ENCODE measurements around a stretch of chr13.

DNA sequence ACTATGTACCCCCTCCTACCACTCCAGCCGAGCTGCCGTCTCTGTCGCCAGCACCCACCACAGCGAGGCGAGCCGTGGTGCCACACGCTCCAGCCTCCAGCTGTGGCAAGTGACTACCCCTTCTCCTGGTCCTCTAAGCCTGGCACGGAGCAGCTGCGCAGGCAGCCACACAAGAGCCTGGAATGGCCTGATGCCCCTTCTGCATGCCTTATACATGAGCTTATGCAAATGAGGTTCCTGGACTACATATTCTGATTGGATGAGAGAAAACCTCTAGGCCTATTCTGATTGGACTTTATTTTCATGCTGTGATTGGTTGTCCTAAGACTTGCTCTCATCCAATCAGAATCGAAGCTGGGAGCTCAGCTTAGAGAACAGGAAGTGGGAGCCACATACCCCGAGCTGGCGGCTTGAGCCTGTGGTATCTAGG is 276.5 kb downstream of the TUBA3C start:
- PRO-cap = no peak

GRCh38 chr13:19181921-19182123 is 198 bp upstream of the TUBA3C start:
- PRO-cap = no peak

DNA sequence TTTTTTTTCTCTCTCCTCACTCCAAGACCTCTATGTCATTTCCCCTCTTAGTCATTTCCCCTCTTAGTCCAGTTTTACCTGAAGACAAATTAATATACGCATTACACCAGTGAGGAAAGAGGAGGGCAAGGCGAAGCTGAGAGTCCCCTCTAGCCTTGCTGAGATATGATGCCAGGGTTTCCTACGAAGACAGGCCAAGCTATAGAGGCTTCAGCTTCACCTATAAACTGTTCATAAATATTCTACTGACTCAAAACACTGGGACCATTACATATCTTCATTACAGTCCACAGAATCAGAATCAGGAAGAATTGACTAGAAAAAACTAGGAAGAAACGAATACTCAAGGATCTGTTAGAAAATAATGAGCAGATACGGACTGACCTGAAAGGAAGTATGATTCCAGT is 43.9 kb downstream of the MPHOSPH8 start:
- PRO-cap = no peak

DNA sequence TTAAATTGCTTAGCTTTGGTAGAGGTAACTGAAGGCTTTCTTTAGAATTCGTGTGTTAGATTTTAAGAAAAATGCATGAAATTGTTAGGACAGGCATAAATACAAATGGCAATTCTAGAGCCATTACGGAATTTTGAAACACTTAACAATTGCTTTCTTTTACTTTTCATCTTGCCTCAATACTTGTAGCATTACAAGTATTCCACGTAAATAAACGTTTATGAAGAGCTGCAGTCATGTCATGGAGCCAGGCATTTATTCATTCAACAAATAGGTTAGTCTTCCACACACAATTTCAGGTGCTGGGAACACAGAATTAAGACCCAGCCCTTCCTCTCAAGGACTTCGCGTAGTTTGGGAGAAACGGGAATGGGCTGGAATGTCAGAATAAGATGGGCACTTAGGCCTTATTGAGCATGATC is 69.9 kb downstream of the GJA3 start:
- PRO-cap = no peak

- PRO-cap = no peak
Measured at GRCh38 chr13:20188564-20189733, 3.8 kb downstream of the GJB2 start.

- PRO-cap = no peak
Measured at GRCh38 chr13:20441917-20442281, 83.8 kb downstream of the CRYL1 start.

- PRO-cap = no peak
Measured at GRCh38 chr13:20546576-20546966, 20.4 kb upstream of the IFT88 start.

GRCh38 chr13:20714491-20715123 is 11.1 kb downstream of the IL17D start:
- PRO-cap = no peak

GRCh38 chr13:20943231-20944011 is 40.9 kb upstream of the XPO4 start:
- PRO-cap = no peak

- PRO-cap = no peak
Measured at GRCh38 chr13:21043756-21044434, 17.5 kb downstream of the LATS2 start.

GRCh38 chr13:21060582-21060976 is 807 bp downstream of the LATS2 start:
- PRO-cap = unidirectional peak, plus-strand start at chr13:21060875

- PRO-cap = no peak
Measured at GRCh38 chr13:21074470-21074927, 13.1 kb upstream of the LATS2 start.

GRCh38 chr13:21330474-21330846 is 128.6 kb downstream of the ZDHHC20 start:
- PRO-cap = no peak

DNA sequence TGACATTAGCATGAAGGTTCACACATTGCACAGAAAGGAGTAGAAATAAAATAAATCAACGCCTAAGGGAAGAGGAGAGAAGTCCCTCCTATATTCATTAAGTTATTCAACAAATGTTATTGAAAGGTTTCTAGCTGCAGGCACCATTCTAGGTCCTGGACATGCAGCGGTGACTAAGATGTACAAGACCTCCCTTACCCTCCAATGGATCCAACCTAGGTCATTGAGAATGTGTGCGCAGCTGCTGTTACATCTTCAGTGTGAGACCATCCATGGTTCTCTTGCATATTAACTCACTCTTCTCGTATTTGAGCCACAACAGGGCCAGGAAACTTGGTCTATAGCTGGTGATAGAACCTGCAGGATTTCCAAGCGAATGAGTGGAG is 131.0 kb downstream of the FGF9 start:
- PRO-cap = no peak

DNA sequence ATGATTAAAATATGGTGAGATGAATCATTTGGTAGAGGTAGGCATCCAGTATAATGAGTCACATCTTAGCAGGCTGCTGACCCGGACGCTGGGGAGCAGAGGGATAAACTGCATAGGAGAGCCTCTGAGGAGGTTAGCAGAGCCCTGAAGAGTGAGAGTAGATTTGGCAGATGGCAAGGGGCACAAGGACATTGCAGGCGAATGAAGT is 293.8 kb downstream of the FGF9 start:
- PRO-cap = no peak

DNA sequence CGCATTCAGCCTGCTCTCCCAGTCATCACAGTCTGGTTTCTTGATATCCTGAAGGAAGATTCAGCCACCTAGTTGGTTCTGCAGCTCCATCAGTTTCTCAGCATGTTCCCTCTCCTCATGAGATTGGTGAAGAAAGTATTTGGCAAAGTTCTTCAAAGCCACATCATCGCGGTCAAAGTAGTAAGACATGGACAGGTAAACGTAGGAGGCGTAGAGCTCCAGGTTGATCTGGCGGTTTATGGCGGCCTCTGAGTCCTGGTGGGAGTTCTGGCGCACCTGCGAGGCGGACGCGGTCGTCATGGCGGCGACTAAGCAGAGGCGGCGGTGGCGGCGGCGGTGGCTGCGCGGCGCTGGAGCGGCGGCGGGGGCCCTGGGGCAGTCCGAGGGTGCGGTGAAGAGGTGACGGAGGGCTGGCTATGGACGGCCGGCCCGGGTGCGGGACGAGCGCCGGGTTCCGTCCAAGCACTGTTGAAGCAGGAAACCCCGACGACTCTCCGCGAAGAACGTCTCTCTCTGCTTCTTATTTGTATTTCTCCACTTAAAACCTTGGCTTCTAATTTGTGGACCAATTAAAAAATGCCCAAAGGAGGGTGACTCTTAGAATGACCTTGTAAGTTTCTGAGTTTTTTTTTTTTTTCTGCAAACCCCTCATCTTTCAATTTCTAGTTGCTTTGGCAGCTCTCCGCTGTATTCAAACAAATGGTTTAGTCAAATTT is 484.3 kb upstream of the SGCG start:
- PRO-cap = no peak

DNA sequence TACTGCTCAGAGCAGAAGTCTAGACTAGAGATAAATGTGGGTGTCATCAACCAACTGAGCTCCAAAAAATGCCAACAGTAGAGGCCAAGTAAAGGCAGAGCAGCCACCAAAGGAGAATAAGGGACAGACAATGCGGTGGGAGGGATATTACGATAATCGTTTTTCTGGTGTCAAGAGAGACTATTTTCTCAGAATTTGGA is 109.4 kb downstream of the SGCG start:
- PRO-cap = no peak

DNA sequence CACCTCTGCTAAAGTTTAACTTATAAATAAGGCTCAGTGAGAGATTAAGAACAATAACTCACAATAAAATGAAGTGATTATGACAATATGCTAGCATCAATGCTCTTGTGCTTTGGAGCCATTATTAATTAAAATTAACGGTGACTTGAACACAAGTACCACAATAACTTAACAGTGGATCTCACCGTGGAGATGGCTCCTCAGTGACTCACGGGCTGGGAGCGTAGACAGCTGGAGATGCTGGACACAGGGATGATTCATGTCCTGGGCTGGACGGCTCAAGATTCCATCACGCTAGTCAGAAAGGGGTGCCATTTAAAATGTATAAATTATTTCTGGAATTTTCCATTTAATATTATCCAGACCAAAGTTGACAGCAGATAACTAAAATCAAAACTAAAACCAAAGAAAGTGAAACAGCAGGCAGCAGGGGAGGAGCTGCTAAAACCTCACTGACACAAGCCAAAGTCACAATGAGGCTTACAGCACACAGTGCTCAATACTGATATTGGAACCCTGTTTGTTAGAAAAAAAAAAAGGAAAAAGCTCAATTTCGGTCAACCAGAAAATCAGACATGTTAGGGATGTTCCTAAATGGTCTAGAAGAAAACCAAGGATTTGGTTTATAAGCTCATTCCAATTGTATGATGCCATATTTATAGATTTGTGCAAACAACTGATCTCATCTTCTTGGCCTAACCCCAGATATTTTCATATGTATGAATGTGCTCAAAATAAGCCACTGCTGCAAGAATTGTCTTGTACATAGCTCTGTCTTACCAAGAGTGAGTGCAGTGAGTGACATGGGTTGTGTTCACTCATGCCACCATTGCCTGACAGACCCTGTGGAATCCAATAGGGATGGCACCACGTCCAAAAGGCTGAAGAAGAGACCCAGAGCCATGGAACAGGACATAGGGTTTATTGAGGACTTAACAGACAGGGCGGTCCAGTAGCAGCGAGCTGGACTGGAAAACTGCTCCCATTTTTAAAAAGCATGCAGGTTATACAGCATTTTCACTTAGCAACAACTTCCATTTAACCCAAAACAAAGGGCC is 111.8 kb downstream of the SACS start:
- PRO-cap = no peak

DNA sequence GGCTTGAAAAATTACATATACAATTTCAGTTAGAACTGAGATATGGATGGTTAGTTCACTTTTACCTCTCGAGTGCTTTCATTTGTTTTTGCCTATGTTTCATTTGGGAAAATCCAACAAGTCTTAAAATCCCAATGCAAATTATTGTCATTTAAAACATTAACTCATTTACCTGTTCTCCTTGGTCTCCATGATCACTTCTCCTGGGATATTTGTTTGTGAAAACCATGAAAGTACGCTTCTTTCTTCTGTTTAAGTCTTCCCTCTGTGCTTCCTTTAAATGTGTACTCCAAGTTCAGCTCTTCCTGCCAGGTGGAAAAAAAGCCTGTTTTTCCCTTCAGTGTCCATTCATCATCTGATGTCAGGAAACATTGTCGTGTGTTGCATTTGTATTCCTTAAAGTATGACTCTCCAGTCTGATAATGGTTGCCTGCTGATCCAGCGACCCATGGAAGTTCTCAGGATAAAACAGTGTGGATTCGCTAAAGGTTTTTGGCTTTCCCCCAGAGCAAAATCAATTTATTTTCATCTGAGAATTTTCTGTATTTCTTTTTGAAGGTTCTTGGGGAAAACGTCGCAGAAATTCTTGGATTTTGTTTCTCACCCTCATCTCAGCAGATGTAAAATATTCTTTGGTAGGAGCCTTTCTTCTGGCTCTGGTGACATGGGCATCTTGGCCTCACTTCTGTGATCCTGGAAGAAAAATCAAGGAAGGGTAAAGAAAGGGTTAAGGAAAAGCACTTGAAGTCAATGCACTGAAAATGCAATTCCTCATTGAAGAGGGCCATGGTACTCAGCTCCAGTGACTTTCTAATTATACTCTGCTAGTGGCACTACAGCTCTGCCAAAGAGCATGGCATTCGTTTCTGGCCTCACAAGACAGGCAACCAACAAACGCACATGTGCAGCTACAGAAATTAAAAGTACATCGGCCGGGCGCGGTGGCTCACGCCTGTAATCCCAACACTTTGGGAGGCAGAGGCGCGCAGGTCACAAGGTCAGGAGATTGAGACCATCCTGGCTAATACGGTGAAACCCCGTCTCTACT is 22.1 kb downstream of the SACS start:
- PRO-cap = no peak

DNA sequence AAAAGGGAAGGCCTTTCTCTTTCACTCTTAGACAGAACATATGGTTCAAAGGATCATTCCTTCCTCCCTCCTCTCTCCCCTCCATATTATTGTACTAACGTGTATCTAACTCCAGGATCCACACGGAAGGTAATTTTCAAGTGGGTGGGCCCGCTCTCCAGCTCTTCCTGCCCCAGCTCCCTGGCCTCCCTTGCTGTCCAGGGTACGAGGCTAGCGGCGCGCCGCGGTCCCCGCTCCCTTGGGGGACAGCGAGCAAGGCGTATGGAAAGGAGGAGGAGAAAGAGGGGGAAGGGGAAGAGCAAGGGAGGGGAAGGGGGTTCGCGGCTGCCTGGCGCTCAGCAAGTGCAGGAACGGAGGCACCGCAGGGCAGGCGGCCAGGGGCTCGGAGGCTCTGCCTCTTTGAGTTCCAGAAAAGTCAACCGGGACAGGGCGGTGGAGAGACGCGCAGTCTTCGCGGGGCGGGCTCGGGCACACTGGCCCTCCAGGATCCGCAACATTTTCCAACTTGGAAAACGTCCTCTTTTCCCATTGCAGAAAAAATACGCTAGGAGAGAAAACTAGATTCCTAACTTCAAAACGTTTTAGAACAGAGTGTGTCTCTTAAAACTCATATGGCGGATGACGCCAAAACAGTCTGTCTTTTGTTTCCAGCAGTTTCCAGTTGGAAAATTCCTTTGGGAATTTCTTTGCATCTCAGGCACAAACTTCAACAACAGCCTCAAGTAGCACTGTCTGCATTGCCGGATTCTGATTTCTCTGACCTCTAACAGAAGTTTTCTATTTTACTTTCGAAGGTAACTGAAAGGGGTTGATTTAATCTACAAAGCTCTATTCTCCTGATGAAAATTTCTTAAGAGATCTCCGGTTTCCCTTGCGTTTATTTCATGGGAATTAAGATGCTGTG is 23.1 kb upstream of the TNFRSF19 start:
- PRO-cap = no peak